Measurements from ENCODE around the gene SMIM23.

DNA sequence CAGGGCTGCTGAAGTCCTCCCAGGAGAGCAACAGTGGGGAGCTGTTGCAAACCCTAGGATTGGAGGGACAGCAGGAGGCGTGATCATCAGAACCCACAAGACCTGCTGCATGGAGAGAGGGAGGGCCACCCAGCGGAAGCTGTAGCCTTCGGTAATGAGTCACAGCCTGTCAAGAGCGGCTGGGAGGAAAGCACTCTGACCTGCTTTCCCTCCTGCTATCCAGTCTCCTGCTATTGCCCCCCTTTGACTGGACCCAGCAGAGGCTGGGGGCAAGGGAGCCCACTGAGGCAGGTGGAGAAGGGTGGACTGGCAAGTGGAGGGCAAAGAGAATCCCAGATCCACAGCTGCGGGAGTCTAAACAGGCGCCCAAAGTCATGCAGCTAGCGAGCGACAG is 138.3 kb upstream of the SMIM23 start:
- PRO-cap: unidirectional peak, plus-strand start at position 172 of the sequence

- PRO-cap: no peak
Observed at GRCh38 chr5:171737604-171738277, 47.9 kb upstream of the SMIM23 start.

DNA sequence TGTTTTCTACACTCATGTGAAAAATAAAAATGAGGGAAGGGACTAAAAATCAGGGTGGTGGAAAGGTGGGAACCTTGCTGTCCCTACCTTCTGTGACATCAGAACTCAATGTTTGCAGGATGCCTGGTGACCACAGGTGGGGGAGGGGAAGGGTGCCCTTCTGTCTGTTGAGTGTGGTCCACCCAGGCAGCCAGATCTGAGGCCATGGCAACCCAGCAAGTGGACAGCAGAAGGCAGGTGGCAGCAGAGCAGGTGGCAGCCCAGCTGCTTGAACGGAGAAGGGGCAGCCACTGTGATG is at the start of gene SMIM23:
SMIM23 (plus strand) TSS at position 150 of the 298 bp plus-strand sequence.
- PRO-cap: no peak

GRCh38 chr5:171924276-171925212 is 81.9 kb downstream of the FBXW11 start:
- PRO-cap: no peak

- PRO-cap: no peak
Observed at GRCh38 chr5:172147576-172148374, 40.2 kb downstream of the STK10 start.

GRCh38 chr5:172370240-172370589 is 84.1 kb downstream of the SH3PXD2B start:
- PRO-cap: no peak

- PRO-cap: no peak
Observed at GRCh38 chr5:172381485-172382423, 72.6 kb downstream of the SH3PXD2B start.

DNA sequence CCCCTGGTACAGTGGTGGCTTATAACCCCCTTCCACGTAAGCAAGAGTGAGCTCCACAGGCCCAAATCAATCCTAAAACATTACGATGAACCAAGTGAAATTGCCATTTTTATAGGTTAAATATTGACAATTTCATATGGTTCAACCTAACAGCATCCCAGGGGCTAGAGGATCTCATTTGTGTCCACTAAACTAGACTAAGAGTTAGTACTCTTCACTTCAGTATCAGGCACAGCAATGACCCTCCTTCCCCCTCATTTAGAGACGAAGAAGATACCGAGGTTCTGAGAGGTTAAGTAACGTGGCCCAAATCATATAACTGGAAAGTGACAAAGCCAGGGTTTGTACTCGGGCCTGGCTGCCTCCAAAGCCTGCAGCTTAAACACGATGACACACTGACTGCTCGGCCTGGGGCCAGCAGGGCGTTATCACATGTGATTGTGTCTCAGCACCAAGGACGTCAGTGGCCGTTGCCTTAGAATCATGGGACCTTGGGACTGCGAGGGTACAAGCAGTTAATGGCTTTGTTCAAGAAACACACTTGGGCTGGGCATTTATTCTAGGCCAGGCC is 13.3 kb downstream of the SH3PXD2B start:
- PRO-cap: no peak

- PRO-cap: no peak
Observed at GRCh38 chr5:172443433-172444014, 10.8 kb downstream of the SH3PXD2B start.

DNA sequence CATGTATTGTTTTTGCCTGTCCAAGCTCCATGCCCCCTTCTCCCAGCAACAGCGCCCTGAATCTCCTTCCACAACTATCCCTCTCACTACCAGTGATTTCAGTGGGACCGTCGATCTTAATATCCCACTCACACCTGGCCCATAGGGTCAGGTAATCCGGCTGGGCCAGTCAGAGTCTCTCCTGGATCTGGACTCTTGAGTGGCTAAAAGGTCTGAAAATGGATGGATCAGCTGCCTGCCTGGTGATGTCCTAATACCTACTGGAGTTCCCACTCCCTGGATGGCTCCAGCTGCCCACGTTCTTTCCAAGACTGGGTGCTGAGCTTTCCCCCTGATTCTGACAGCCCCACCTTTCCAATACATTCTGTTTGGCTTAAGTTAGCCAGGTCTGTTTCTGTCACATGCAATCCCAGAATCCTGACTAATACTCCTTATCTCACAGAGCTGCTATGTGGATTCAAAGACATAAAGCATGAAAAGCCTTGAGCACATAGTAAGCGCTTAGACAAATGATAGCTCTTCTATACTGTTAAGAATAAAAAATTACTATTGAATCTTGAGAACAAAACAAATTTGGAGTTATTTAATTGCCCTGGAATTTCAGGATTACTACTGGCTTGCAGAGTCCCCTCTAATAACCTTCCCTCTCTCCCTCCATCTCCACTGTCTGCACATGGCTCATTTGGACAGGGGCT is 10.2 kb downstream of the SH3PXD2B start:
- PRO-cap: no peak

DNA sequence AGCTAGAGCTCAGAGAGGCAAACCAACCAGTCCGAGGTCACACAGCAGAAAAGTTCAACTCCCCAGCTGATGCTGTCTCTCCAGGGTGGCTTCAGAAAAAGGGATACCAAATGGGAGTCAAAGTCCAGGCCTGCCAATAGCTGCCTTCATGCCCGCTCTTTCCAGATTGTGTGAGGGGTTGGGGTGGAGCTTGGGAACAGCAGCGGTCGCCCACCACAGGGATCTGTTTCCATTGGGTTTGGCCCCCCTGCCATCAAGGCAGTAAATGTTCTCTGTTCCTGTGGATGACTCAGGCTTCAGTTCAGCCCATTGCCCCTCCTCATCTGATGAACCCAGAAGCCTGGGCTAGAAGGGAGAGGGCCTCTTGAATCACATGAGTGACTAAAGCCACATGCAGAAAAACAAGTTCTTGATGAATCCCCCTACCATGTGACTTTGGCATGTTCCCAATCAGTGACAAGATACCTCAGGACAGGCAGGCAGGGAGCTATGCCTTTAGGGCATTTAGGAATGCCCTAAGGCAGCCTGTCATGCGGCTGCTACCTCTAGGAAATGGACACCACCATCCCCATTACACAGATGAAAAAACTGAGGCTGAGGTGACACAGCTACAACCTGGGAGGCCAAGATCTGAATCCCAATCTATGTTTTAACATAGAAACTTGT is 2.6 kb downstream of the SH3PXD2B start:
- PRO-cap: unidirectional peak, plus-strand start at position 469 of the sequence

GRCh38 chr5:172503939-172504640 is 49.8 kb upstream of the SH3PXD2B start:
- PRO-cap: no peak

GRCh38 chr5:172568301-172568989 is 72.6 kb upstream of the NEURL1B start:
- PRO-cap: no peak

DNA sequence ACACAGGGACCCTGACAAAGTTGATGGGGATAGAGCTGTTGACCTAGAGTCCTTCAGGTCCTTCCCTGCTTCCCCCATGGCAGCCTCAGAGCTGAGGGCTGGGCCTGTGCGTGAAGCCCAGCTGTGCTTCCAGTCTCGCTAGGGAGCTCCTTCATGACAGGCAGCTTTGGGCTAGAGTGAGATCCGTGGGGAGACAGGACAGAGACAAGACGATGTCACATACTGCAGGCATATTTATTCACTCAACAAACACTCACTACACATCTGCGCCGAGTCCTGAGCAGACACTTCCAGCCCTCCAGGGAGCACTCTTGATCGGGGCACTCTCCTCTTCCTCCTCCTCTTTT is 56.4 kb upstream of the NEURL1B start:
- PRO-cap: no peak

DNA sequence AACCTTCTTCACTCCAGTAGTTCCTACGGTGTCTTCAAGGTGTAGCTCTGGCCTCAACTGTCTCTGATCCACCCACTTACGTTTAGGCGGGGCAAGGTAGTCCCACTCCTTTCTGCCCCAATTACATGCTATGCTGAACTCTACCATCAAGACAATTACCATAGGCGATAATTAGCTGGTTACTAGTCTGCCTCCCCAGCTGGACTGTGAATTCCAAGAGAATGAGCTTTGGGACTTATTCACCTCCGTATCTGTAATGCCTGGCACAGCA is 51.0 kb downstream of the DUSP1 start:
- PRO-cap: no peak

GRCh38 chr5:172721867-172722393 is 49.1 kb downstream of the DUSP1 start:
- PRO-cap: no peak

- PRO-cap: no peak
Observed at GRCh38 chr5:172744125-172744572, 26.8 kb downstream of the DUSP1 start.

- PRO-cap: no peak
Observed at GRCh38 chr5:172757959-172759192, 12.6 kb downstream of the DUSP1 start.

DNA sequence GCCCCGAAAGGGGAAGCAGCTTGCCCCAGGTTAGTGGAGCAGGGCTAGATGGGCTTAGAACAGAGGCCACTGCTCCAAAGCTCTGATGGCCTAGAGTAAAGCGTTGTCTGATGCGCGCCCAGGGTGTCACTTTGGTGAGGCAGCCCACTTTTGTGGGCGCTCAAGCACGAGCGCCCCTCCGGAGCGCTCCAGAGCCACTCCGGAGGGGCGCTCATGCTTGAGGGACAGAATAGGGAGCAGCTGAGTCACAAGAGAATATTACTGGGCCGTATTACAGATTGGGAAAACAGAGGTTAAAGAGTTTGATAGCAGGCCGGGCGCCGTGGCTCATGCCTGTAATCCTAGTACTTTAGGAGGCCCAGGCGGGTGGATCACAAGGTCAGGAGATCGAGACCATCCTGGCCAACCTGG is 7.0 kb downstream of the DUSP1 start:
- PRO-cap: no peak

GRCh38 chr5:172775462-172776081 is 4.6 kb upstream of the DUSP1 start:
- PRO-cap: no peak

Measured in Metastatic Pancreatic Carcinoma in the Ovary (tissue), 1 donor.